ENCODE measurements around a stretch of chr2.

GRCh38 chr2:20221981-20222541, 2.9 kb downstream of the SDC1 start:
- PRO-cap, result unidirectional peak, plus-strand start at chr2:20222154
- RAMPAGE, long total RNA, 4 experiments, result no peak in any of the 4 experiments

DNA sequence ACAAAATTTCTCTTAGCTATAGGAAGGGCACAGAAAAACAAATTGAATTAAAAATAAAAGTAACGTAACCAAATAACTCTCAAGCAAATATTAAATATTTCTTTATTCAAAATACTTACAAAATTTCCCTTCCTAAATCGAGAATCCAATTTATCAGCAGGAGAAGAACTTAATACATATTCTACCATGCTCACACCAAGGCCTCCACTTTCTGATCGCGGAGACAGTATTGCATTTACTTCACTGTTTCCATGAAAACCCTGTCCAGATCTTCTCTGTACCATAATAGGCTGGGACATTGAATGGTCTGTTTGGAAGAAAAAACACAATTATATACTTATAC, 38.6 kb downstream of the PUM2 start:
- PRO-cap, result no peak
- RAMPAGE, long total RNA, 4 experiments, result start-site peak on the minus strand in 1 of 4 experiments, centred at position 238 of the sequence, 20 reads per replicate

GRCh38 chr2:20327185-20327583, 23.5 kb downstream of the PUM2 start:
- PRO-cap, result no peak
- RAMPAGE, long total RNA, 4 experiments, result start-site peak on the minus strand in 1 of 4 experiments, at chr2:20327326-20327434 at its widest, 14 reads per replicate

GRCh38 chr2:20448901-20449444, 2.1 kb downstream of the RHOB start:
- PRO-cap, result no peak
- RAMPAGE, long total RNA, 4 experiments, result no peak in any of the 4 experiments

DNA sequence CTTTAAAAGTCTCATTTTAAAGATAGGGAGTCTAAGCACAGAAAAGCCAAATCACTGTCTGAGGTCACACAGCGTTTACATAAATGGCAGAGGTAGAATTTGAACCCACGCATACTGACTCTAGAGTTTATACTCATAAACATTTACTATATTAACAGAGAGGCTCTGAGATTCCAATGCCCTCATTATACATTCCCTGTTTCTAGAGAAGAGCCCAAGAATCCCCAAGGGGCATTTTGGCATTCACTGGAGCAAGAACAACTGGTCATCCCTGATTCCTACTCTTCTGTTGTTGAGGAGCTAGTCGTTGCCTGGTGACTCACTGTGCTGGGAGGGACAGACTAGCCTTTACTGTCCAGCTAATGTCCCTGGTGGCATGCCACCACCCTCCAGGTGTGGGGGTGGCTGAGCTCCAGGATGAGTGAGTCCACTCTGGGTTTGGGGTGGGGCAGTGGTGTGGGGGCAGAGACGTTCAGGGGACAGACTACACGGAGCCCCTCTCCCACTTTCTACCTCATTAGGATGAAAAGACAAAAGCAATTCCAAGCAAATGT, 49.2 kb downstream of the RHOB start:
- PRO-cap, result no peak
- RAMPAGE, long total RNA, 4 experiments, result no peak in any of the 4 experiments

- PRO-cap, result no peak
- RAMPAGE, long total RNA, 4 experiments, result no peak in any of the 4 experiments
Observed at GRCh38 chr2:20538135-20538555, 91.3 kb downstream of the RHOB start.

DNA sequence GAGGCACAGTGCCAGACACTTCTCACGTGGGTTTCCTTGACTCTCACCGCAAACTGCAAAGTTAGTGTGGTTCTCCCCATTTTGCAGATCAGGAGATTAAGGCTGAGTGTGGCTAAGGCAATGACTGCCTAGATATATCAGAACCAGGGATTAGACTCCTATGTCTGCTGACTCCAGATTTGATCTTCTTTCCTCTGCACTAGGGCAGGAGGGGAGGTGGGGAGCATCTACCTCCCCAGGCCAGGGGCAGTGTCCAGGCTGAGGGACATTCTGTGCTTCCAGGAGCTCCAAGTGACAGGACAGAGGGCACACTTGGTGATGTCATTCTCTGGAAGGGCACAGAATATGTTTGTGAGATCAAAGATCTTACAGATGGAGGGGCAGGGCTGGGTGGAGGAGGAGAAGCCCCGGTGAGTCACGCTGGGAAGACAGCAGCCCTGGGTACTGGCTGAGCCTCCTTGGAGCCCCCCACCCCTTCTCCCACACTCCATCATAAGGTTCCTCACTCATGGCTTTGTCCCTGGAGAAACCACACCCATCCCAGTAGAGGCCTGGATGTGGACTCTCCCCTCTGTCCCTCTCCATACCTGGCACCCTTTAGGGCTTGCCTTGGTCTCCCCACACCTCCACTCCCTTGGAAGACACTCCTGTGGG, 92.4 kb downstream of the RHOB start:
- PRO-cap, result unidirectional peak, minus-strand start at position 293 of the sequence
- RAMPAGE, long total RNA, 4 experiments, result no peak in any of the 4 experiments

DNA sequence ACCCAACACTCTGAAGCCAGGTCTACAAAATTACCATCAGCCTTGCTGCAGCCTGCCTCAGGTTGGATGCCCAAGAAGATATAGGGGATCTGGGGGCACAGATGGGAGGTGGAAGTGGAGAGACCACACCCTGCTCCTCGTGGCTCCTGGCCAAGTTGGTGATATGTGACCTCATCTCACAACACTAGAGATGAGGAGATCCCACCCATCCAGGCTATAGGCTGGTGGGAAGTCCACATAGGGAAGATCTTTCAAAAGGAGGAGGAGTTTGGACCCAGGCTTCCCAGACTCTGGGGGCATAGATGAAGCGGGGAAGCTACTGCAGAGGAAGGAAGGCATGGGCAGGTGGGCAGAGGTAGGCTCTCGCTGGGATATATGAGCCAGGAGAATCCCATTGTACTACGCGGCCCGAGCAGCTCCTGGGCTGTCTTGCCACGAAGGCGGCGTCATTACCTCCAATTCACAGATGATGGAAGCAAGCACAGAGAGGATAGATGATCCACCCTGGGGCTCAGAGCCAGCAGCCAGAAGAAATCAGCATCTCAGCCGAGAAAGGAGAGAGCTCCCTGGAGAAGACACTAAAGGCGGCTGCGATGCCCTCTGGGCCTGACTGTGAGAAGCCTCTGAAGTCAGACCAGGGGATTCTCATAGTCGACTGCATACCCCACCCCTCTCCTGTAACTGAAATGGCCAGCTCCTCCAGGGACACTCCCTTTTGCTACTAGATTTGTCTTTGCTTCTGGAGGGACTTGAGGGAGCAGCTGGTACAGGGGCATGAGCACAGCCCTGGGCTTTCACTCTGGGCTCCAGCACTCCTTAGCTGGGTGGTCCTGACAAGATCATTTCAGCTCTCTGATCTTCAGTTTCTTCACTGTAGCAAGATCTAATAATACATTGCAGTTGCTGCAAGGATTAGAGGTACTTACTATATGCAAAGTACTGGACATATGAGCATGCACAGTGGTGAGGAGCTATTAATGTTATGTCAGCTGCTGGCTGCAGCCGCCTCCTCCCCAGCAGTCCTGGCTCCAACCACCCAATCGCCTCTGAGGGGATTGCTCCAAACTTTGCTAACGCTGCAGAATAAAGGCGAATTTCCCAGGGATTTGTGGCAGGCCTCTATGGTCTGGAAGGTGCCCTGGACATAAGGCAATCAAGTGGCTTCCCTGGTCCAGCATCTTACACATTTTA, 96.3 kb downstream of the RHOB start:
- PRO-cap, result no peak
- RAMPAGE, long total RNA, 4 experiments, result no peak in any of the 4 experiments

GRCh38 chr2:20571116-20571842, 79.6 kb downstream of the HS1BP3 start:
- PRO-cap, result no peak
- RAMPAGE, long total RNA, 4 experiments, result no peak in any of the 4 experiments

DNA sequence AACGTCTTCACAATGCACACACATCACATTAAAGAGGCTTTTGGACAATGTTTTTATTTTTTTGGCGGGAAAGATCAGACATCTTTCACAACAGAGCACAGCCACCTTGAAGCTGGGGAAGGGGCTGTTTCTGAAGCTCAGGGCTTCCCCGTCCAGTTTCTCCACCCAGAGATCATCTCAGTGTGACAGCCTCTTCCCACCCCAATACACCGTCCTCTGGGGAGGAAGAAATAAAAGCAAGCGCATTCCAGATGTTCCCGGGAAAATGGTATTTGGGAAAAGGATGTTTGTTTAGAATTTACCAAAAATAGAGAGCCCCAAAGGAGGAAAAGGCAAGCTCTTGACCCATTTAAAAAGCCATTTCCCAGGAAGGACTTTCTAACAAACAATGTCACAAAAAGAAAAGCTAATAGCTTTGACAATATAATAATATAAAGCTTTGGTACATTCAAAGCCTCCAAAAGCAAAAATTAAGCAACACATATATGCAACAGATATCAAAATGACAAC, 64.6 kb downstream of the HS1BP3 start:
- PRO-cap, result no peak
- RAMPAGE, long total RNA, 4 experiments, result no peak in any of the 4 experiments

- PRO-cap, result no peak
- RAMPAGE, long total RNA, 4 experiments, result no peak in any of the 4 experiments
Observed at GRCh38 chr2:20641138-20642099, 9.5 kb downstream of the HS1BP3 start.

- PRO-cap, result no peak
- RAMPAGE, long total RNA, 4 experiments, result no peak in any of the 4 experiments
Observed at GRCh38 chr2:20648221-20648593, 2.7 kb downstream of the HS1BP3 start.

DNA sequence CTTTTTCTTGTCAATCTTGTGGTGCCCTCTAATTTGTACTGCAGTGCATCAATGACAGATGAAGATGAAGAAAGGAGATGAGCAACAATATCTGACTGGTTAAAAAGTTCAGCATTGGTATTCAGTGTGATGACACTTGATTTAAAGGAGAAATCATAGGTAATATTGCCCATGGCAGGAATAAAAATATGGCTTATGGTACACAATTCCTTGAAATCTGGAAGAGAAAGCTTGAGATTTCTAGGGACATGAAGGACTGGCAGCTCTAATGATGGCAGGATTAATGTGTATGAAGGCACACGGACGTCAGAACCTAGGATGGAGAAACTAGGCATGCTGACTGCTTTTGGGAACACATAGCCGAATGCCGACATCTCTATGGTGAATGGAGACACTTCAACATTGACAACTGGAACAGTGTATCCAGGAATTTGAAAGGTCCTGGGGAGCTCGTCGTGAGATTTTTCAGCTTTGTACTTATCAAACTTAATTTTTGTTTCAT, 37.1 kb downstream of the APOB start:
- PRO-cap, result no peak
- RAMPAGE, long total RNA, 4 experiments, result no peak in any of the 4 experiments

DNA sequence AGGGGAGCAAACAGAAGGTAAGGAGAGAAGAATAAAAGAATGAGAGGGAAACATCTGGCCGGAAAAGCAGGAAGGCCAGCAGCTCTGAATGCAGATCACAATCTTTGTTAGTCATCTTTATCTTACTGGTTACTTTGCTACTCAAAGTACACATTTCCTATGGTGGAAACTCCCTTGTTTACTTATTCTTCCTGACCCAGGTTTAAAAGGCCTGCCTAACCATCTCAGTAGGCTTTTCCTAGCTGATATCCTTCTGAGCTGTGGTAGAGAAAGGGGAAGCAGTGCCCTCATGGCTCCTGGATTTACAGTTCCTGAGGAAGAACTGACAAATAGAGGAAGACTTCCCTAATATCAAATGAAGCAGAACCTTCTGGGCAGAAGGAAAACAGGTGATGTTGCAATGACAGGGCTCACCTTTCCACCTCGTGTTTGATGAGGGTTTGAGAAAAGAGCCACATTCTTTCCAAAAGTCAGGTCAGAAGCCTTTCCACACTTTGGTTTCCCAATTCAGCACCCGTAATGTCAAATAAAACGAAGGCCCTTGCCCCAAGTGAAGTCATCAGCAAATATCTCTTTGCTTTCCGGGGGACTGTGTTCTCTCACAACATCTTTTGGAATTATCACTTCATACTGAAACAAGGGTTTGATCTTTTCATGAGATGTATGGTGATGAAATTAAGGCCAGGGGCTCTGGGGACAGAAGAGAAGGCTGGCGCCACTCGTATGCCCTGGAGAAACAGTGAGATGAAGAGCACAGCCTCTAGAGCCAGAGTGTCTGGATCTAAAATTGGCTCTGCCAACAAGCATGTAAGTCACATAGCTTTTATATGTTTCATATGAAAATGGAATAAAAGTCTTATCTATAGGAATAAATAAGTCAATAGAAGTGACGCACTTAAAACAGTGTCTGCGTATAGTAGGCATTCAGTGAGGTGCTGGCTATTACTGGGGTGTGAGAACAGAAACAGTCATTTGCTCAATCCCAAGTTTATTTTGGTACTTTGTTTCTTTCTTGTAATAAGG, 26.8 kb upstream of the APOB start:
- PRO-cap, result no peak
- RAMPAGE, long total RNA, 4 experiments, result no peak in any of the 4 experiments

DNA sequence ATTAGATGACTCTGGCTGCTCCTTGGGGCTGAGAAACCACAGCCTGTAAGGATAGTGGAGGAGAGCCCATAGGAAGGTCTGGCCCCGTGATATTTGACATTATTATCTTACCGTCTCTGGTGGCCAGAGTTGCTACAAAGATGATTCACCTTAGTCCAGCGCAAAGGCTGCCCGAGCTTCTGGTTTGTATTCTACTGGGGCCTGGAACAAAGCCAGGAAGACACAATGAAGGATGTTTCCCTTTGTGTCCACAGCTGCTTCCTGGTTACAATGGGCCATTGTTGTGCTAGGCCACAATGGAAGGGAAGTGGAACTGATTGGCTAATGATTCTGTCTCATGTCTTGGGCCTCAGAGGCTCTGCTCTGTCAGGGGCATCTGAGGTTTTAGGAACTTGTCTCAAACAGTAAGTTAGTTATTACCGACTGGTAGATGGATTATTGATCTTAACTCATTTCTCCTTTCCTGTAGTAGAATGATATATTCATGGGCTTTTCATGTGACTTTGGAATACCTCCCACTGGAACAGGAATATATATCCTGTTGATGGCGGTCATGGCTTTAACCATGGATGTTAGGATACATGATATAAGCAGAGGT, 132.3 kb downstream of the TDRD15 start:
- PRO-cap, result no peak
- RAMPAGE, long total RNA, 4 experiments, result no peak in any of the 4 experiments

DNA sequence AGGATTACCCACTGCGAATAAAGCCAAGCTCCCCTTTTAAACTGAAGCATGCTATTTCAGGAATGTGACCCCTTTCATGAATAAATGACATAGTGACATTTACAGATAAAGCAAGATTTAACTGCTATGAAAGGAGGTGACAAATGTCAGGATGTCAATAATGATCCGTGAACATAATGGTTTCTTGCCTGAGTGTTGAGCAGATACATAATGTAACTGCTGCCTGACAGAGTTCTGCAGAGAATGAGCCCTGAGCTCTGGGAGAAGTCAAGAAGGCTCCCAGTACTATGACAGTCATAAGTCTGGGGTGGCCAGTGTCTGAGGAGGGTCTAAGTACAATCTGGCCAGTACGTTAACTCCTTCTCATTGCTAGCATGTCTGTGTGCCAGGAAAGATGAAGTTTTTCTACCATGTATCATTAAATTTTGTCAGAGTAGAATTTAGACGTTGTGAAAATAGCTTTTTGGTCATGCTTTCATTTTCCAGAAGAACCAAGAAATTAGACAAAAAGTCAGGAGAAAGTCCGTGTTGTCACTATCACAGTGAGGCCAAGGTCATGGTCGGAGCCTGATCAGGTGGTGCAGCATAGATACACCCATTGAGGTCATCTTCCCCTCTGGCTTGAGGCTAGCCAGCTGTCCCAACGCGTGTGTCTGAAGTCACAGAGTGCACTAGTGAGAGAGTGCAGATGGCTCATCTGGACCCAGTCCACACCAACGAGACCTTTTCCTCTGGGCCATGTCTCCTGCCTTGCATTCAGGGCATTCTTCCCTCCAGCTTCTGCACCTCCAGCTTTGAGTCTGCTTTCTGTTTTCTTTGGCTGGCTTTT, 146.7 kb downstream of the TDRD15 start:
- PRO-cap, result no peak
- RAMPAGE, long total RNA, 4 experiments, result no peak in any of the 4 experiments

- PRO-cap, result no peak
- RAMPAGE, long total RNA, 4 experiments, result no peak in any of the 4 experiments
Observed at GRCh38 chr2:21424341-21424725, 300.6 kb downstream of the TDRD15 start.

DNA sequence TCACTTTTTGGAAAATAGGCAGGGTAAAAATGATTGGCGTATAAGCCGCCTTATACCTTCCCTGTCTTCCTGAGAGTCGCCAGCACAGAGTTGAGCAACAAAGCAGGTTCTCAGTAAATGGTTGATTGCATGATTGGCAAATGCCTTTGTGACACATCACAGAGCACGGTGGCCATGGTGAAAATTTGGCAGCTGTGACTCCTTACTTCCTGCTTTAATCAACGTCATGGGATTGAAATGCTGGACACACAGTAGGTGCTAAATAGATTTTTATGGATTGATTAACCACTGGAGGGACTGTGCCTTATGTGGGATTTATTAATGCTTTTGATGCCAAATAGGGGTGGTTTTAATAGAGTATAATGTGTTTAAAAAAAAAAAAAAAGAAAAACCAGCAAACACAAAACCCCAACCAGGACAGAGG, 3.8 kb upstream of the KLHL29 start:
- PRO-cap, result no peak
- RAMPAGE, long total RNA, 4 experiments, result no peak in any of the 4 experiments

- PRO-cap, result no peak
- RAMPAGE, long total RNA, 4 experiments, result no peak in any of the 4 experiments
Observed at GRCh38 chr2:23385733-23386330, 853 bp downstream of the KLHL29 start.

GRCh38 chr2:23499652-23500374, 114.8 kb downstream of the KLHL29 start:
- PRO-cap, result no peak
- RAMPAGE, long total RNA, 4 experiments, result no peak in any of the 4 experiments

All from transverse colon (tissue), 4 donors.